ENCODE measurements around the genes CFAP97 and SNX25.

- RRBS, result no CpG with 5 or more reads among the region's 15 CpGs
These were observed 34.3 kb upstream of the ACSL1 start for GRCh38 chr4:184859934-184860693.

DNA sequence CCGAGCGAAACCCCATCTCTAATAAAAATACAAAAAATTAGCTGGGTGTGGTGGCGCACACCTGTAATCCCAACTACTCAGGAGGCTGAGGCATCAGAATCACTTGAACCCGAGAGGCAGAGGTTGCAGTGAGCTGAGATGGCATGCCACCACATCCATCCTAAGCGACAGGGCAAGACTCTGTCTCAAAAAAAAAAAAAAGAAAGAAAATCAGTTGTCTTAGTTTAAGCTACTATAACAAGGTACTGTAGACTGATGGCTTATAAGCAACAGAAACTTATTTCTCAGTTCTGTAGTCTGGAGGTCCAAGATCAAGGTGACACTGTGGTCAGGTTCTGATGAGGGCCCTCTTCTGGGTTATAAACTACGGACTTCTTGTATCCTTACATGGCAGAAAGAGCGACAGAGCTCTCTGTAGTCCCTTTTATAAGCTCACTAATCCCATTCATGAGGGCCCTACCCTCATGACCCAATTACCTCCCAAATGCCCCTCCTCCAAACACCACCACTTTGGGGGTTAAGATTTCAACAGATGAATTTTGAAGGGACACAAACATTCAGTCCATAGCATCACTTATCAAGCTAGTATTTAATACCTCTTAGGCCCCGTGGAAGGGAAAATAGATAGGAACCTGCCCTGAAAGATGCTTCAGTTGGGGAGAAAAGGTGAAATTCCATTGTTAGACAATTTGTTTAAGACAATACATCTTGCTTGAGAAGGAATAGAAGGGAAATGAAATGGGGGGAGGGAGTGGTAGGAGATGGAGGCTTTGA, 4.9 kb downstream of the SLC25A4 start:
- RRBS, result no CpG with 5 or more reads among the region's 8 CpGs

DNA sequence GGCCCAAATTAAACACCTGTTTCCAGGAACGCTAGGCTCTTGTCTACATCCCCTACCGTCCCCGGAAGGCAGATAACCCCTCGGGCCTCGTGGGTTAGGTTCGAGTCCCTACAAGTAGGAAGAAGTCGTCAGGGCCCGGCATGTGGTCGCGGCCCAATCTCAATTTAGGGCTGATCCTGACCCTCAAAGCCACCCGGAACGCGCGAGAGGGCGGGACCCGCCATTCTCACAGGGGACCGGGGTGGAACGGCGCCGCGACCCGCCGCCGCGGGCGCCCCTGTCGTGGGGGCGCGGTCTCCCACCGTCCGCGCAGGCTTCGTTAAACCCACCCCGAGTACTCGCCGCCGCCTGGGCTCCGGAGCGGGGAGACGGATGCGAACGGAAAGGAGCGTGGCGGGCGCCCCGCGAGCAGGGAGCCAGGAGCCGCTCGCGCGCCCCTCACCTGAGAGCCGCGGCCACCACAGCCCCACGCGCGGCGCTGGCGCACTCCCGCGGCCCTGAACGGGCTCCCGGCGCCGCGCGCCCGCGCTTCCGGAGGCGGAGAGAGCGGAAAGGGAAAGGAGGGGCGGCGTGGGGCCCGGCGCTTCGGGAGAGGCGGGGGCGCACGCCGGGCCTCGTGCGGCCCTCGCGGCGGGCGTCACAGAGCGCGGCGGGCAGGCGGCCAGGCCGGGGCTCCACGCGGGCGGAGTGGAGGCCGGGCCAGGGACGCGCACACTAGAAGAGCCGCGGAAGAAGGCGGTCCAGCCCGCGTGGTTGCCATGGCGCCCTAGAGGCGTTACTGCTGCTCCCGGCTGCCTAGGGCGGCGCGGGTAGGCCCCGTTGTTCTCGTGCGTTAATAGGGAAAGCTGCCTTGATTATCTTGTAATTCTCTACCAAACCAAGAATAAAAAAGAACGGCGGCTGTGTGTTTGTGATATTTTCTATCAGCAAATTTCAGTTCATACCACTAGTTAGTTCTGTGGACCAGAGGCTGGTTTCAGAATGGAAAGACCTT, at the start of gene CFAP97:
TSS of gene CFAP97 (minus strand) at position 545 of the 994 bp plus-strand sequence.
- RRBS, result 2% methylated on average over 41 of the region's 113 CpGs

GRCh38 chr4:185204669-185205111, 890 bp upstream of the CFAP97 start:
- RRBS, result no CpG with 5 or more reads among the region's 3 CpGs

DNA sequence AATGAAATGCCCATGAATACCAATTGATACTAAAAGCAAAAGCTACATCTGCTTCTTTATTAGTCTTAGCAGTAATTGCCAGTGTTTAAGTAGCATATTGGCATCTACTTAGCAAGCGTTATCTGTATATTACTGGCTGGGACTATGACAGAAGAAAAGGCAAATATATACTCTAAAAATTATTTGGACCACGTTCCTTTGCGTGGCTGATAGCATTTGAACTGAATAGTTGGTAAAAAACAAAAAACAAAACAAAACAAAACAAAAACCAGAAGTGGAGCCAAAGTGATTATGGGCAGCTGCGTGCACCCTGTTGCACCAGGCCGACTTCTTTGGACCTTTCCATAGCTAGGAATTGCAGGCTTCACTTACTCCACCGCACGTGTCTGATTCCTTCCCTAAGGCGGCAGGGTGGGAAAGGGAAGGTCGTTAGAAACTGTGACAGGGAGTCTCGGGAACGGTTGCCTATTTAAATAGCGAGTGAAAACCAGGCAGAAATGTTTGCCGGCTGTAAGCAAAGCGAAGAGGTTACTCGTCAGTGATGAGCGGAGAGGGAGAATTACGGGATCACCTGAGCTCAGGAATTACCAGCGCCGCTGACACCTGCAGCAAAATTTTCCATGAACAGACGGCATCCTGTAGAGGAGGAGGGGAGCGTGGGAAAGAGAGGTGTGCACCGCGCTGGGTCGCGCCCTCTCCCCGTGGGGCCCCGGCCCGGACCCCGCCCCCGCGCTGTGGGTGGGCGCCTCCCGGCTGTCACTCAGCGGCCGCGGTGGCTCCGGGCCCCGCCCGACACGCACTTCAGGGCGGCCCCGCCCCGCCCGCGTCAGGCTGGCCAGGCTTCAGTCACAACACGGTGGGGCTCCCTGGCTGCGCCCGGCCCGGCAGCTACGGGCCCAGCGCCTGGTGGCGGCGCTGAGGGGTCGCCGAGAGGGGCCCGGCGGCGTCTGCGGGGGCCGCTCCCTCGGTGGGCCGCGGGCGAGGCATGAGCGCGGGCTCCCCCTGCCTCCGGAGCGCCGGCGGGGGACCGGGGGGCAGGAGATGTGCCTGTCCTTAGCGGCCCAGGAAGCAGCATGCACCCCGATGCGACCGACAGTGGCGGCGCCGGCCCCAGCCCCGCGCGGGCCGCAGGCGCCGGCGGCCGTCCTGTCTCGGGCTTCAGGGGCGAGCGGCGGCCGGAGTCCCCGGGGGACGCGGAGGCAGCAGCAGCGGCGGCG, at the start of gene SNX25:
TSS of gene SNX25 (plus strand) at position 845 of the 1,217 bp plus-strand sequence.
- RRBS, result 2% methylated on average over 14 of the region's 97 CpGs

- RRBS, result no CpG with 5 or more reads among the region's 2 CpGs
These were observed 10.0 kb downstream of the SNX25 start for GRCh38 chr4:185219487-185219797.

GRCh38 chr4:185304778-185305174, 90.9 kb downstream of the LRP2BP start:
- RRBS, result no CpG with 5 or more reads among the region's 4 CpGs

- RRBS, result no CpG with 5 or more reads among the region's 8 CpGs
These were observed 89.6 kb downstream of the LRP2BP start for GRCh38 chr4:185306021-185306561.

GRCh38 chr4:185384563-185385224, 11.0 kb downstream of the LRP2BP start:
- RRBS, result no CpG with 5 or more reads among the region's 13 CpGs

GRCh38 chr4:185588821-185589726, 53.8 kb upstream of the PDLIM3 start:
- RRBS, result no CpG with 5 or more reads among the region's 20 CpGs

DNA sequence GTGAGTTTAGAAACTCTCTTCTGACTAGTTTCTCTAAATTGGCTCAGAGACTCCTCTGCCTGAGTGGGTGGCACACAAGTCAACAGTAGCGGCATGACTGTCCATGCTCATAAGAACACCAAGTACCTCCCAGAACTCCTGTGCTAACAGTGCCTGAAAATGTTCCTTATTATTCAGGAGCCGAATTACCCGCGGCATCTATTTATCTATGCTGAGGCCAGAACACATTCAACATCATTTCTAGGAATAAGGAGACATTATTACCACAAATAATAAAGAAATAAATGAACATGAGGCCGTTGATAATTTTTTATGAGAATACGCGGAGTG, 116.2 kb downstream of the SORBS2 start:
- RRBS, result no CpG with 5 or more reads among the region's 7 CpGs

- RRBS, result no CpG with 5 or more reads among the region's 1 CpG
These were observed 111.3 kb downstream of the SORBS2 start for GRCh38 chr4:185700531-185701208.

GRCh38 chr4:185717339-185717655, 94.7 kb downstream of the SORBS2 start:
- RRBS, result no CpG with 5 or more reads among the region's 9 CpGs

- RRBS, result no CpG with 5 or more reads among the region's 19 CpGs
These were observed 39.7 kb downstream of the SORBS2 start for GRCh38 chr4:185771915-185773116.

- RRBS, result no CpG with 5 or more reads among the region's 10 CpGs
These were observed 8.1 kb upstream of the SORBS2 start for GRCh38 chr4:185820181-185820479.

DNA sequence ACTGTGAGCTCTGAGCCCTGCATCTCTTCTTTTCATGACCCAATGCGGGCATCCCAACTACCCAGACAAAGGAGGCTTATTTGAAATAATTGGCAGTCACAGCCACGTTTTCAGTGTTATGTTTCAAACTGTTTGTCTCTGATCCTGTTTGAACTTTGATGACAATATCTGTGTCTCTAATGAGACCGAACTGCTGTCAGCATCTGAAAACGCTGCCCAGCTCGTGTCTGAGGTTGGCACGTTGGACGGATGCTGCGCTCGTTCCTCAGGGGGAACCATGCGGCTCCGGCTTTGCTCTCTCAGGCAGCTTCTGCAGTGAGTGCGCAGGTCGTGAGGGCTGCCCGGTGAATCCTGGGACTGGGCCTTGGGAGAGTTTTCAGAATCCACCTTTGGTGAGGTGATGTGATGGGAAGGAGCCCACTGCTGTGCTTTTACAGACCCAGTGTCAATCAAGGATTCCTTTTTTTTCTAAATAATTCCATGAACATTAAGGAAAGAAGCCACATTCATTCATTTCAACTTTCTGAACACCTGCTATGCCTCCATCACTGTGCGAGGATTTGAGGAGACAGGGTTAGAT, 58.4 kb upstream of the SORBS2 start:
- RRBS, result 91% methylated on average over 4 of the region's 15 CpGs

- RRBS, result no CpG with 5 or more reads among the region's 12 CpGs
These were observed 35.5 kb upstream of the CYP4V2 start for GRCh38 chr4:186155843-186156361.

DNA sequence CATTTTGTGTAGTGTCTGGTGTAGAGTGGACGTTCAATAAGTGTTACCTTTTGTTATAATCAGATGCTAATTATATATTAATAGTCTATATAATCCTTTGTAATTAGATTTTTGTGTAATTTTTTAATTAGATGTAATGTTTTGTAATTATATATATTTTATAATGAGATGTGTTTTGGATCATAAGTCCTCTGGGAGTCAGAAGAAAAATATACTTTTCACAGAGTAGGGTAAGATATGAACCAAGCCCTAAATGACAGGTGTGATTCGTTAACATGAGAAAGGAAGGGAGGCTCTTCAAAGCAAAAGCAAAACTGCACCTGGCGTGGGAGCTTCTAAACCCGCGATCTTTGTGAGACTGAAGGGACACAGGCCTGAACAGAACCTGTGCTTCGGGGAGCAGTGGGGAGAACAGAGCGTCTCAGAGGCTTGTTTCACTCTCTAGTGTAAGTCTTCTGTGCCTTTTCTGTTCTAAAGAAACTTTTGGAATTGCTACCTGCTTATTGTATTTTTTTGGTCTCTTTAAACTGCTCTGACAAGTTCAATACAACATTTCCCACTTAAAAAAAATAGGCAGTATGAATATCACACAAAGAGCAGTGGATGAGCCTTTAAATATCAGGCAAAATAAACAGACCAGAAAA, 30.3 kb upstream of the CYP4V2 start:
- RRBS, result no CpG with 5 or more reads among the region's 7 CpGs

- RRBS, result no CpG with 5 or more reads among the region's 5 CpGs
These were observed 14.7 kb downstream of the KLKB1 start for GRCh38 chr4:186242103-186242334.

DNA sequence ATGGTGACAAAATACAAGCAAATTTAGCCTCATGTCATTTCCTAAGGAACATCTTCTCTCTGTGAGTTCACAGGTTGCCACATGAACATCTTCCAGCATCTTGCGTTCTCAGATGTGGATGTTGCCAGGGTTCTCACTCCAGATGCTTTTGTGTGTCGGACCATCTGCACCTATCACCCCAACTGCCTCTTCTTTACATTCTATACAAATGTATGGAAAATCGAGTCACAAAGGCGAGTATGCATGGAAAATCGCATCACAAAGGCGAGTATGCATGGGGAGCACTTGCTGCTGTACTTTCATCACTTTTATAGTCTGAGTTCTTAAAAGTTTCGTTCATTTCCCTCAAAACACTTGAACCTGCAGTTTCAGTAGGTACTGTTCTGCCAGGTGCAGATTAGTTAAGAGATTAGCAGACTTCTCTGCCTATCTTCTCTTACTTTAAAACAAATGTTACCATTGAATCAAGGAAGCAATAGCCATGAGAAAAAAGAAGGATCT, 15.8 kb upstream of the F11 start:
- RRBS, result no CpG with 5 or more reads among the region's 7 CpGs